Fibroblast of villous mesenchyme (primary cell): ENCODE data around the gene TRIM52.

GRCh38 chr5:180862699-180863194 is 1.7 kb upstream of the ZFP62 start:
- CAGE, long polyA plus RNA = no peak

DNA sequence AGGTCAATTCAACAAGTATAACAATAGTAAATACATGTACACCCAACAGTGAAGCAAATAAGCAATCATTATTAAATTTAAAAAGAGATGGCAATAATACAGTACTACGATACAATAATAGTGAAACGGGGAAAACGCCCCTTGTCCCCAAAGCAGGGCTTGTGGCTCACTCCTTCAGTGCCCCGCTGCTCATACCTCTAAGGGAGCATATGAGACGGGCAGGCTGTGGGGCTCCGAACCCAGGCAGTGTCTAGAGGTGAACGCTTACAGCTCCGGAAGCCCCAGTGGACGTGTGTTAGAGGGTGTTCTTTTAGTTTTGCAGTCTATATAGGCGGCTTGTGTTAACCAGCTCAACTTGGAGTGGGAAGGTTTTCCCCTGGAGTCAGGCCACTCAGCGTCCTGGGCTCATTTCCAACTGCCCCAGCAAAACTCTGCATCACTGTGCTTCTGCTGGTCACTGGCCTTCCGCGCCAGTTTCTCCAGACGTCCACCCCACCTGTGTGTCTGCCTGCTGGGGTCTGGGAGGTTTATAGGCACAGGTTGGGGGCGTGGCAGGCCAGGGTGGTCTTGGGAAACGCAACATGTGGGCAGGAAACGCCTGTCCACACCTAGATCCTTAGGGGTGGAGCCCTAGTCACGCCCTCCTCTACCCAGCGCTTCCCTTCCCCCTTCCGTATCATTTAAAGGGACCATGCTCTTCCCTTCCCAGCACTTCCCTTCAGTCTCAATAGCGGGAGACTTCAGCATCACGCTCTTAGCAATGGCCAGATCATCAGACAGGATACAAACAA is 12.2 kb upstream of the BTNL9 start:
- CAGE, long polyA plus RNA = no peak

DNA sequence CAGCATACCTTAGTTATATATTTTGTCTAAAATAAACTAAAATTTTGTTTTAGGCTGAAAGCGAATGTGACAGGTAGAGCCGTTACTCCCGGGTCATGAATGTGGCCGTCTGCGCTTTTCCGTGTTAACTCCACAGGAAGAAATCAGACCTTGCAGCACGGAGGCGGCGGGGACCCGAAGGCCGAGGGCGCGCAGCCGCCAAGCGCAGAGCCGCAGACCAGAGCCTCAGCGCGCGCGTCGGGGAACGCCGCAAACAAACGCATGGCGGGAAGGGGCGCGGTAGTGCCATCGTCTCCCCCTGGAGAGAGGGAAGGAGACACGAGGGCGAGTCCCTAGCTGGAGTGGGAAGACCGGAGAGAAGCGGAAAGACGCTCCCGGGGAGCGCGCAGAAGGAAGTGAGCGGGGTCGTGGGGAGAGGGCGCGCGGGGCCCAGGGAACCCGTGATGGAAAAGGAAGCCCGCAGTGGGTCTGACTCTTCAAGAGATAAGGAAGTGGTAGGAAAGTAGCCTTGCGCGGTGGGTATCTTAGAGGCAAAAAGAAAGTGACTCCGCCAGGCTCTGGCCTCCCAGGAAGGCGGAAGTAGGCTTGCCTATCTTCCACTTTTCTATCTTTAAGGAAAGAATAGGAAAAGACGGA is 13.8 kb downstream of the TRIM7 start:
- CAGE, long polyA plus RNA = no peak

- CAGE, long polyA plus RNA = no peak
Observed at GRCh38 chr5:181205660-181206433, 851 bp upstream of the TRIM7 start.

DNA sequence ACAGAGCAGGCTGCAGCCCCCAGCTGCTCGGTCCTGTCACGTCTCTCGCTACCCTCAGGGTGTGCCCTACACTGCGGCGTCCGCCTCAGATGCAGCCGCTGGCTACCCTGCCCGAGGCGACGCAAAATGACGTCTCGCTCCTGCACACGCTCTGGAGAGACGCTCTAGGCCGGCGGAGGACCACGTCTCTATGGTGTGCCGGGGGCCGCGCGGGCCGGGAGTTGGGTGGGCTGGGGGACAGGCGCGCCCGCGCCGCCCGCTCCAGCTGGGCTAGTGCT is at the start of gene TRIM52:
TRIM52 (minus strand) TSS at position 121 of the 278 bp plus-strand sequence.
- CAGE, long polyA plus RNA = start-site peak on the plus strand centred at position 202 of the sequence, 98 bp wide, 32 and 35 reads in 2 replicates